Parietal lobe (tissue), 2 donors: ENCODE measurements around a stretch of chr9.

- RAMPAGE, long total RNA = no peak
Observed at GRCh38 chr9:130128217-130128622, 44.0 kb upstream of the NCS1 start.

DNA sequence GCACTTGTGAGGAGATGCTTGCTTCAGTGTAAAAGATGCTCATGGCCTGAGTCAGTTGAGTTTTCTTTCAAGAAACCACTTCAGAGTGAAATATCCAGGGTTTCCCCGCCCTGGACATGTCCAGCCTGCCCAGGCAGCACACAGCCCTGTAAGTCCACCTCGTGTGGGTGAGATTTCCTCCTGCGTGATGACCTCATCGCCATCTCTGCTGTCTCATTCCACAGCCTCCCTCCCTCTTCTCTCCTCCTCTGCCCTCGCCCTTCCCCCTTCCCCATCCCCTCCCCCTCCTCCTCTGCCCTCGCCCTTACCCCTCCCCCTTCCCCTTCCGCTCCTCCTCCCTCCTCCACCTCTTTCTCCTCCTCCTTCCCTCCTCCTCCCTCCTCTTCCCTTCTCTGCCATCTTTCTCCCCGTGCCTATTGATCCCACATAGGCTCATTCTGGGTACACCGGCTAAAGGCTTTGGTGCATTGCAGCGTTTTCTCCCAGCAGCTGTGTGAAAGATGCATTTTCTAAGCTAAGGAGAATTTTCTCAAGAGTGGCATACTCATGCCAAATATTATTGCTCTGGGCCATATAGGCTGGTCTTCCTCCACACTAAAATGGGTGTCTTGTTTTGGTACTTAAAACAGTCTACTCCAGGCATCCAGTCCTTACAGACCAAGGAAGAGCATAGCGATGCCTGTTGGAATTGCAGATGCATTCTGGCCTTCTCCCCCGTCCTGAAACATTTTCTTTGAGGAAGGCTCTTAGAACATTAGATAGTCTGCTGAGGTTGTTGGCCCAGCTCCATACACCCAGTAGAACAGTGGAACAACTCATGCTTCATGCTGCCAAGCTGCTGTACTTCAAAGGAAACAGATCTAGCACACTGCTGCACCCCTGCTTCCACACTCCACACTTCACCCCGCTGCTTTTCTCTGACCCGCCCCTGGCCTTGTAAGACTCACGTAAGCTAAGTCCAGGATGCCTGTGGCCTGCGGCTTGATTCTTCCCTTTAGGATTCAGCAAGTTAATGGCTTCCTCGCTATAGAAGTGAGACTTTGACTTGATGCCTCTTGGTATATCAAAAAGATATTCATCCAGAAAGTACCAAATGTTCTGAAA lies 33.7 kb upstream of the NCS1 start:
- RAMPAGE, long total RNA = no peak

DNA sequence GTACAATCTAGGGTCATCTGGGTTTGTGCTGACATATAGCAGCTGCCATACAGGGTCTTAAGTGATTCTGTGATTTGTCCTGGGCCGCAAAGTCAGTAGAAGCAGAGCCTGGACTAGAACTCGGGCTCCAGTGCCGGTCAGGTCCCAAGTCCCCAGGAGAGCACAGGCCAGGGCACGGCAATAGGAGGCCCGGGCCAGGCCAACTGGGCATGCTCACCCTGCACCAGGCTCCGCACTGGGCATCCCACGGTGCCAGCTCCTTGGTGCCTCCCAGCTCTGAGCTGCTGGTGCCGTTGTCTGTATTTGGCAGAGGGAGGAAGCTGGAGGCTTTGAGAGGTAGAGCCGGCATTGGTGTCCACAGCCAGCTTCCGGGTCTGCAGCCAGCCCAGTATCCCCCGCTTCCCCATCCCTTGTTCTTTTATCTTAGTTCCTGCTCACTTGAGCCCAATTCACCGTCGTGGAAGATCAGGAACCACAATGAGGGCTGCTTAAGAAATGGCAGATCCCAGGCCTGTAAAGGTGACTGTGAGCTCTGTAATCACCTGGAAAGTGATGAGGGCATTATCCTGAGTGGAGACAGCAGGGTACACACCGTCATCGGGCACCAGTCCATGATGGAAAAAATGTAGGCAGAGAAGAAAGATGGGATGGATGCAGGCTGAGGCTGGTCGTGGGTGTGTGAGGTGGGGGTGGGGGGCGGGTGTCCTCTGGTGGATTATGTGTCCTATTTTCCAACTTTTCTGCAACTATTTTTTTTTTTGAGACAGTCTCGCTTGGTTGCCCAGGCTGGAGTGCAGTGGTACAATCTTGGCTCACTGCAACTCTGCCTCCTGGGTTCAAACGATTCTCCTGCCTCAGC lies 35.6 kb downstream of the NCS1 start:
- RAMPAGE, long total RNA = no peak

DNA sequence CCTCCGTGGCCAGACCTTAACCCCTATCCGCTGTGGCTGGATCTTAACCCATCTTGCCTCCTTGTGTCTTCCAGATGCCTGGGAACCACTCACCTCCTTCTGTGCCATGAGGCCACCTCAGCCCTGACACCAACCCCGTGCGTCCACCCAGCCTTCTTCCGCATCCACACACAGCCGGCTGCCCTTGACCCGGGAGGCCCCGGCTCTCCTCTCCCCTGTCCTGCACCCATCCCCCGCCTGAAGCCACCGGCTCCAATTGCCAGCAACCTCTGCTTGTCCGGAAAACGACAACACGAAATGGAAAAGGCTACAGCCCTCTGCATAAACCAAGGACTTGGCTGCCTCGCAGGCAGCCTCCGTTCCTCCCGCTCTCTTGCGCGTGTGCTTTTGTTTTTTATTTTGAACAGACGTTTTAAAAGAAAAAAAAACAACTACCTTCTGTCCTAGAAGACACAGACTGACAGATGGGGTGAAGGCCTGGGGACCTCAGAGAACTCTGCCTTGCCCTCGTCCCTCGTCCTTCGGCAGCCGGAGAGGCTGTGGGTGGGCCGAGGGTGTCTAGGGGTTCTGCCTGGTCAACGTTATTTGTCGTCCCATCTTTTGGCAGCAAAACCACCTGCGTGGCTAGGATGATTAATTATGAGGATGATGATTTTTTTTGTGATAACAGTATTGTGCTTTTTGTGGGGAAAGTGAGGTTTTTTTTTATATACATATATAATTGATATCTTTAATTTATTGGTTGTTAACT lies 32.5 kb upstream of the HMCN2 start:
- RAMPAGE, long total RNA = no peak

- RAMPAGE, long total RNA = no peak
Observed at GRCh38 chr9:130292058-130292565, 26.6 kb downstream of the HMCN2 start.

DNA sequence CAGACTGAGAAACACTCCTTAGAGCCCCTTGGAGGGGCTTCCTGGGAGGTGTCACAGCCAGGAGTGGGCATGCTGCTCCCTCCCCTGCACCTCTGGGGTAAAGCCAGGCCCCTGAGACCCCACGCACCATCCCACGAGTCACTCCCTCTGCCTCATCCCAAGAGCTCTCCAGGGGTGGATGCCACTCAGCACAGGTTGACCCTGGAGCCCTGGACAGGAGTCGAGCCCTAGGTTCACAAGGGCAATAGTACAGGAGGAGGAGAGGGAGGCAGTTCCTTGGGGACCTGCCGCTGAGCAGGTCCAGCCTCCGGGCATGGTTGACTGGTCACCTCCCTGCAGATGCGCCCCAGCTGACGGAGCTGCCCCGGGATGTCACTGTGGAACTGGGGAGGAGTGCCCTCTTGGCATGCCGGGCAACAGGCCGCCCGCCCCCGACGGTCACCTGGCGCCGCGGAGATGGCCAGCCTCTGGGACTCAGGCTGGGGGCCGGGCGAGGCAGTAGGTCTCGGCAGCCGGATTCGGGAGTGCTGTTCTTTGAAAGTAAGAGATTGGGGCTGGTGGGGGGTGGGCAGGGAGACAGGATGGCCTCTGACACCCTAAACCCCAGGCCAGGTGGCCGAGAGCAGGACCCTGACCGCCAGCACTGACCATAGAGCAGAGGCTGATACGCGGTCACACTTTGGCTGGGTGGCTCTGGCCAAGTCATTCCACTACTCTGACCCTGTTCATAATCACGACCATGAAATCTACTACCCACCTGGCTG lies 53.8 kb downstream of the HMCN2 start:
- RAMPAGE, long total RNA = no peak

- RAMPAGE, long total RNA = no peak
Observed at GRCh38 chr9:130438618-130439163, 6.1 kb upstream of the ASS1 start.

- RAMPAGE, long total RNA = no peak
Observed at GRCh38 chr9:130450322-130451110, 5.8 kb downstream of the ASS1 start.

DNA sequence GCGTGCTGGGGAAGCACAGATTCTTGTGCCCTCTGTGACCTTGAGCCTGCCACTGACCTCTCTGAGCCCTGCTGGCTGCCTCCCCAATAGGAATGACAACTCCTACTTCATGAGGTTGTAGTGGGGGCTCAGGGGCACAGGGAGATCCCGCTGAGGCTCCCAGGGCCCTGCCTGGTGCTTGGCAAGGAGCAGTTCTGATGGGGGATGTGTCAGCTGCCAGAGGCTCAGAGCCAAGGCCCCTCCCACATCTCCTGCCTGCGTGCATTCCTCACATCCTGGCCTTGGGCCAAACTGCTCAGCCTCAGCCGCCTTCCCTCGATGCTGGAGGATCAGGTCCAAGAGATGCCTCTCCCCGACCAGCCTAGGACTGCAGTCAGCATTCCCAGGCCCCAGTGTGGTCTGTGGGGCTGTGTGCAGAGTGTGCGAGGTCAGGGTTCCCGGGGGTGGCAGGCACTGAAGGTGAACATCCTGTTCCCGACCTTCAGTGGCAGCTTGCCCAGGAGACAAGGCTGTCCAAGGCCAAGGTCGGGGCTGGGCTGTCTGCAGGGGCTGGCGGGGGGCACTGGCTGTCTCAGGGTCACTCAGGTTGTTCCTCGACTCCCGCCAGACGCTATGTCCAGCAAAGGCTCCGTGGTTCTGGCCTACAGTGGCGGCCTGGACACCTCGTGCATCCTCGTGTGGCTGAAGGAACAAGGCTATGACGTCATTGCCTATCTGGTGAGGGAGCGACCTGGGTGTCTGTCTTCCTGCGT lies 7.0 kb downstream of the ASS1 start:
- RAMPAGE, long total RNA = no peak

DNA sequence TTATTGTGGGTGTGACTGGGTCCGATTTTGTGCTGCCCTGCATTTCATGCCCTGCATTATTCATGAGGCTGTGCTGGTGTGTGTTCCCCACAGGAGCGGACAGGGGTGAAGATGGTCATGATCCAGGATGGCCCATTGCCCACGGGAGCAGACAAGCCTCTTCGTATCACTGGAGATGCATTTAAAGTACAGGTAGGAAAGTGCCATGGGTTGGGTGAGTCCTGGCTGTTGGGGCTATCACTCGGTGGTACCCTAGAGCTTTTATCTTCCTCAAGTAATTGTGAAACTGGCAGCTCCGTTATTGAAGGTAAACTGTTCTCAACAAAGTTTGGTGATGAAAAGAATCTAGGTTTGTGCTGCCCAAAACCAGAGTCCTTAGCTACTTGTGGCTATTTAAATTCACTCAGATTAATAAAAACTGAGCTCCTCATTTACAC lies 38.3 kb downstream of the FUBP3 start:
- RAMPAGE, long total RNA = no peak

GRCh38 chr9:130879653-130880324 lies 16.8 kb downstream of the QRFP start:
- RAMPAGE, long total RNA = no peak

DNA sequence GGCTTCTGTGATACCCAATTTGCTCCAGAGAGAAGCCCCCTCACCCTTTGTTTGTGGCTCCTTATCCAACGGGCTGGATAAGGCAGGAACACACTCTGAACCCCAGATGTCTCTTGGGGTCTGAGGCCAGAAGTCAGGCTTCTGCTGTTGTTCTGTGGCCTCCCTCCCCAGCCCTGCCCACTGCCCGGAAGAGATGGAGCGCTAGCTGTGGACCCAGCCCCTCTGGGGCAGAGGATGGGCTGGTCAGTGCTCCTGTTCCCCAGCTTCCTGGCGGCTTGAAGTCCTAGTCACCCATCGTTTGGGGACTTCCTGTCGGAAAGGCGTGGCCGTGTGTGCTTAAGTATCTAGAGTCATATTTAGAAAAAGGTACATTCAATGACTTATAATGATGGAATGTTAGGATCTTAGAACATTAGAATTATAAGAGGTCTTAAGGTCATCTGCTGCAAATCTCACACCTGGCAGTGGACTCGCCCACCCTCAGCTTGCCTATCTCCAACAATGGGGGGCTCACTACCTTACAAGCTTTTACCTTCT lies 13.6 kb upstream of the AIF1L start:
- RAMPAGE, long total RNA = no peak

- RAMPAGE, long total RNA = no peak
Observed at GRCh38 chr9:131098237-131099213, 2.2 kb downstream of the AIF1L start.

- RAMPAGE, long total RNA = no peak
Observed at GRCh38 chr9:131143390-131144005, 18.1 kb downstream of the NUP214 start.

DNA sequence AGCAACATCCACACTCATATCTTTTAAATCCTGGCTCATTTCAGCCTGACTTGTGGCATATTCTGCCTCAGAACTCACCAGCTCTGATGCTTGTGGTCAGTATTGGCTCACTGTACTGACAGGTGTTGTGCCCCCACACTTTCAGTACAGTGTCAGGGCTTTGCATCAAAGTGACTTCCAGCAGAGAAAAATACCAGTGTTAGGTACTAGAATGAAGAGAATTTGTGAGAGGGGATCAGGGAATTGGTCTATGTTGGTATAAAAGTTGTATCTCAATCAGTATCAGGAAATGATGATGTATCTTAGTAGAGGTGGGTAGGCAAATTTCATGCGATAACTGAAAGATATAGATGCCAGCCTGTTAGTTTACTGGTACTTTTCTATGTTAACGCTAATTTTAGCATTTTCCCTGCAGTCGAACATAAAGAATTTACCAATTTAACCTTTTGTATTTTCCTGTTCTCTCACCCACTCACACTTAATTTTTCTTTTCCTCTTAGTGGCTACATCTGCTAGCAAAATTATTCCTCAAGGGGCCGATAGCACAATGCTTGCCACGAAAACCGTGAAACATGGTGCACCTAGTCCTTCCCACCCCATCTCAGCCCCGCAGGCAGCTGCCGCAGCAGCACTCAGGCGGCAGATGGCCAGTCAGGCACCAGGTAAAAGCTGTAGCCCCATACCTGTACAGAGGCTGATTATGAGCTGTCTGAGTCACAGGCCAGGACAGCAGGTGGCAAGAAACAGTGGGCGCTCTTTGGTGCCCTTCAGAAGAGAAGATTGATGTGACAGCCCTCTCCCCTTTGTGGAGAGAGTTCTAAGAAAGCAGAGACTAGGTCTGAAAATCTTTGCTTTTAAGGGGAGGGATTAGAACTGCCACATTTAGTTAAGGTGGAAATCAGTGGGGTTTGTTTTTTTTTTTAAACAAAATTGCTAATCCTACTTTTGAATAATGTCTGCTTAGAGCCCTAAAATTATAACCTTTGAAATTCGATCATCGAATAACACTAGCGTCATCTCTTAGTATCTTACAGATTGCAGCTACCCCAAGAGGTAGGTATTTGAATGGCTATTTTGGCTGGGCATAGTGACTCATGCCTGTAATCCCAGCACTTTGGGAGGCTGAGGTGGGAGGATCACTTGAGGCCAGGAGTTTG lies 50.0 kb downstream of the NUP214 start:
- RAMPAGE, long total RNA = no peak

DNA sequence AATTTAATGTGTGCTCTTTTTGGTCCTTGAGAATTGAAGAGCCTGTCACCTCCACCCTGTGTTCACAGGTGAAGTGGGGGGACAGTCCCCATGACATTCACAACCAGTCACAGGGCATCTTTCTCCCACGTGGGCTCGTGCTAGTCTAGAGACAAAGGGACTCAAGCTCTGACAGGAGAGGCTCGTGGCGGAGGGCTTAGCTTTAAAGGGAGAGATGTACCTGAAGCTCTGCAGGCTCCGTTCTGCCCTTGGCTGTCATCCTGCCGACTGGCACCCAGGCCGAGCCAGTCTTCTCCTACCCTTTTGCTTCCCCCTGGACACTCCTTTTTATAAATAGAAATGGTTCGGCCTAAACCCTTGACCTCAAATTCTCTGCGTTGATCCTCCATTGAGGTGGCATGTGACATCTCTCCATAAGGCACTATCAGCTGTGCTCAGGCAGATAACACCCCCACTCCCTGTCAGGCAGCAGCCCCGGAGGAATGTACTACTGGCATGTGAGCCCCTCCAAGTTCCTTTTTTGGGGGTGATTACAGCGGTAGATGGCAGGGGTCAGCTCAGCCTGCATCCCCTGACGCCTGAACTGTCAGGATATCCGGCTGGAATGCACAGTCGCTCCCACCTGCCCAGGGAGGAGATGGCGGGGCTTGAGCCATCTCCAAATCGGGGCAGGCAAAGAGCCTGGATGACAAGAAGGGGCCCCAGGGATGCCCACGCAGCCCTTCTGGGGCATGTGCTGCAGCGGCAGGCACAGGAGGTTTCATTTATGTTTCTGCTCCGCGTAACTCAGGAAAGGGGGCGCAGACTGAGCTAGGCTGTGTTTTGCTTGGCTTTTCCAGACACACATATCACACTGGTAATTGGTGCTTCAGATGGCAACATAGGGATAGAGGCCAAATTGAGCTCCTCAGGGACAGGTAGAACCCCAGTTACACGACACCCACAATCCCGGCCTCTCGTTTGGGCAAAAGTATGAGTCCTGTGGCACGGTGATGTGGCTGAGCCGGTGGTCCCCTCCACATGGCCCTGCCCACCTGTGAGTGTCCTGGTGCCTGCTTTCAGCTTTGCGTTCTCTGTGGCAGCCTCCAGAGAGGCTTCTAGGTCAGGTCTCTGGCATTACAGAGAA lies 40.8 kb downstream of the FAM78A start:
- RAMPAGE, long total RNA = no peak

DNA sequence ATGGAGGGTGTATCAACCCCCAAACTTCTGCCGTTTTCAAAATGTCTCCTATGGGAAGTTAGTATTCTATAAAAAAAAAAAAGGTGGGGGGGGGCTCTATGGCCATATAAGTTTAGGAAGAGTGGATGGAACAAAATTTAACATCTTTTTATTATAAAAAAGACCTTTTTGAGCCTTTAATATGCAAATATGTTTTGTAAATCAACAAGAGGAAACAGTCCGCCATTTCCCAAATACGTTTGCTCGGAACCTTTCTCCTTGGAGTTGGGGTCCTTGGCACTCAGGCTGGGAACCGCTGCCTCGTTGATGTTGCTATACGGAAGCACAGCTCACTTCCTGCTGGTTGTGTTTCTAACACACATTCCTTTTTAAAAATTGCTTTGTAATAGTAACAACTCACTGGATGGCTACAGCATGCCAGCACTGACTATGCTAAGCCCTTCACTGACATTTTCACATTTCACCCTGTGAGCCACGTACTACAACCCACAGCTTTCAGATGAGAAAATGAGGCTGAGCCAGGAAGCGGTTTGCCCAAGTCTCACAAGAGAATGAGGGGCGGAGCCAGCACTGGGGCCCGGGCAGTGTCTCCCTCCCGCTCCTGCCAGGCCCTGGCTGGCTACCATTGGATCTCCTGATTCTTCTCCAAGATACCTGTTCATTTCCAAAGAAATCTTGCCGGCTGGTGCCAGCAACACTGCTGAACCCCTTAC lies 38.5 kb downstream of the FAM78A start:
- RAMPAGE, long total RNA = no peak

DNA sequence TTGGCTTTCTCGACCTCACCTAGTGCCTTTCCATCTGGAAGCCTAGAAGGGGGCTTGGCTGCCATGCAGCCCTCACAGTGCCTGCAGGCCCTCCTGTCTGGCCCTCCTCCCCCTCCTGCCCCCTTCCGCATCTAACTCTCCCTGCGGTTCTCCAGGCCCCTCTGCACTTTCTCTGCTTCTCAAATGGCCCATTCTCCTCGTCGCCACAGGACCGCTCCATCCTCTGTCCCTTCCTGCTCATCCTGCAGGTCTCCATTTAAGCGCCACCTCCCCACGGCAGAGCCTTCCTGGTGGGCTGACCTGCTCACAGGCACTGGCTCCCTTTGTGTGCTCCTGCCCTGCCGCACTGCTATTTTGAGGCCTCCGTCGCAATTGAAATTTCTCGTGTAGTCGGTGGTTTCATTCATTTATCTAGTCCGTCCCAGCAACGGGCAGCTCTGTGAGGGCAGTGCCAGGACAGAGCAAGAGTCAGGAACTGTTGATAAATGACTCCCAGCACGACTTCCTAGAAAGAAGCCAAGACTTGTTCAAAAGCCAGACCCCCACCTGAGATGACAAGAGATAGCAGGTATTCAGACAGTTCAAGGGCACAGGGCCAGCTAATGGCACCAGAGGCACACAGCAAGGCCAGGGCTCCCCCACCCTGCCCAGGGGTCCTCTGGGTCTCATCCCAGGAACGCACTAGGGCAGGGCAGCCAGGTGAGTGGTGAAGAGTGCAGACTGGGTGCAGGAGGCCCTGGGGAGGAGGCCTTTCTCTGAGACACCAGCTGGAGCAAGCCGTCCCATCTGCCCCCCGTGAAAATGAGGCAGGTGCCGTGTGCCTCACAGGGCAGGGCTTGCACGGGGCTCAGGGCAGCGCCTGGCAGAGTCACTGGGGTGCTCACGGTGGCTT lies 37.1 kb downstream of the FAM78A start:
- RAMPAGE, long total RNA = no peak

DNA sequence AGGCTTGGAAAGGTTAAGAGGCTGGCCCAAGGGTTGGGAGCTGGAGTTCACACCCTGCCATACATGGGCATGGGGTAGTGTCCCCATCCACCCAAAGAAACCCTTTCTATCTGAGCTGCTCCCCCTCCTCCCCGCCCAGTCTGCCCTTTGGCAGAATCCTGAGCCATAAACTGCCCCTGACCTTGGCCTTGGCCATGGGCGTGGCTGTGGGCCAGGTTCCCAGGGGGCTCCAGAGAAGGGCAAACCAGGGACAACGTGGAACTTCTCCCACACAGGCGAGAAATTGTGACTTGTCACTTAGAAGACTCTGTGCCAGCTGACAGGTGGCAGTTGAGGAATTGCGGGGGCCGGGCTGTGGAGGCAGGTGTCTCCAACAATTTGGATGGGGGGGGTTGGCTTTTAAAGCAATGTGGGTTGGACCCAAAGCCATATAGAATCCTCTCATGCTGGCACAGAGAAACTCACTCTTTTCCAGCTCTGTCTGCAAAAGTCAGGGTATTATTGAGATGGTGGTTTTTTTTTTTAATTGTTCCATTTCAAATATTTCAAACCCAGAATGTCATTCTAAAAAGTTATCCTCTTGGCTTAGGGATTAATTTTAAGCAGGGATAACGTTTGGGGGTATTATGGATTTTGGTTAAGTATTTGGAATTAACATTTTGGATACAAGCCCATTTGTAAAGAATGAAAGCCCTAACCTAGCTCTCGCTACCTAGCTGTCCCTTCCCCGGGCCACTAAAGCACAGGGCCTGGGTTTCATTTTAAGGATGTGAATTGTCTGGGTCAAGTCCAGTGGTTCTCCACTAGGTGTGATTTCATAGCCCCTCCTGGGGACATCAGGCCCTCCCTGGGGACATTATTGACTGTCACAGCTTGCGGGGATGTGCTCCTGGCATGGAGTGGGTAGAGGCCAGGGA lies 4.5 kb downstream of the FAM78A start:
- RAMPAGE, long total RNA = no peak

- RAMPAGE, long total RNA = no peak
Observed at GRCh38 chr9:131358444-131358943, 35.4 kb upstream of the PRRC2B start.